ENCODE results near the genes SLFN11, SLFN12 and TBC1D3G.

- PRO-cap, result no peak
Observed at GRCh38 chr17:35017246-35017950, 37.1 kb downstream of the LIG3 start.

- PRO-cap, result no peak
Observed at GRCh38 chr17:35038642-35038964, 24.9 kb downstream of the RFFL start.

DNA sequence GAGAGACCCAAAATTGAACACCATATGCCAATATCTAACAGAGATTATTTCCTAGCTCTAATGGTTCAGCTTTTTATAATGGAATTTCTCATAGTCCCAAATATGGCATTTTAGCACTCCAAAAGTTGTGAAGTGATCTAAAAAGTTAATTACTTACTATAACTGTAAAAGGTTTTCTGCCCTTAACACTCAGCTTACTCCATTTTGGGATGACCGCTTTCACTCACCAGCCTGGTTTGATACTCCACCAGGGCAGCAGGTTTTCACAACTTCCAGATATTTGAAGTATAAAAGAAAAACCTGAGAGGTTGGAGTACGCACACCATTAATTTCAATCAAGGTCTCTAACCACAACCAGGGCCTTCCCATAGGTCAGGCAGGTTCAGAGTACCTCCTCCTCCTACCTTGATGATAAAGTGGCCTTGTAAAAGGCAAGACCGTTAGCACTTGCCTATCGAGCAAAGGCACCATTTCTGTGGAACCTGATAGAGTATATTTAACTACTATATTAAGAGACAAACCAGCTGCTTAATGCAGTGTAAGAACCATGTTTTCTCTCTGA is 3.5 kb downstream of the RFFL start:
- PRO-cap, result no peak

- PRO-cap, result bidirectional peak, plus-strand start at chr17:35373841, minus-strand start at chr17:35373620; unidirectional peak, plus-strand start at chr17:35374050
Observed at GRCh38 chr17:35373395-35374178, at the start of gene SLFN11. SLFN11 (minus strand) TSS chr17:35373621.

GRCh38 chr17:35432132-35432789 is at the start of gene SLFN12:
SLFN12 (minus strand) TSS chr17:35432500.
- PRO-cap, result unidirectional peak, plus-strand start at chr17:35432748

- PRO-cap, result no peak
Observed at GRCh38 chr17:35725993-35726677, 5.3 kb upstream of the RASL10B start.

DNA sequence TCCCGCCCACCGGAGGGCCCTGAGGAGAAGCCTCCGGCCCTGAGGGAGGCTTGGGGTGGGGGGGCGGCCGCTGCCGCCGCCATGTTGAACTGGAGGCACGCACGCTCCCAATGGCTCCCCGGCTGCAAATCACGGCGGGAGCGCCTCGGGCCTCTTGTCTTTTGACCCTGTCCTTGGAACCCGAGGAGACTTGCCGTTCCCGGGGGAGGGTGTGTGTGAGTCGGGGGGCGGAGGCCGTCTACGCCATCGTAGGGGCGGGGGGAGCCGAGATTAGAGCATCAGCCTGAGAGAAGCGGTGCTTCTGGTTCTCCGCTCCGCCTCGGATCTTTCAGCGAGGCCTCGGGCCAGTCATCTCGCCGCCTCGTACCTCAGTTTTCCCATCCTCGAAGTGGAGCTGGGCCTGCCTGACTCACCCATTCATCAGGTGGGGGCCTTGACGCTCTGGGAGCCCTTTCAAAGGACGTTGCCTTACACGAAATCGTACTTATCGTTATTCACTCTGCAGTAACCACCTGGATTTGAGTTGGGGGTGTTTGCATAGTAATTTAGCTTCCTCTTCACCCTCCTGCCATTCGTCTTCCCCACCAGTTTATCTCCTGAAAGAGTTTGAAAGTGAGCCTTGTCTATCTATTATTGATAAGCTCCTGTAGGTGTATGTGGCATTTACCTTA is 491 bp downstream of the TAF15 start:
- PRO-cap, result unidirectional peak, plus-strand start at position 82 of the sequence; unidirectional peak, plus-strand start at position 278 of the sequence

GRCh38 chr17:35843836-35845107 is 24.4 kb downstream of the HEATR9 start:
- PRO-cap, result no peak

DNA sequence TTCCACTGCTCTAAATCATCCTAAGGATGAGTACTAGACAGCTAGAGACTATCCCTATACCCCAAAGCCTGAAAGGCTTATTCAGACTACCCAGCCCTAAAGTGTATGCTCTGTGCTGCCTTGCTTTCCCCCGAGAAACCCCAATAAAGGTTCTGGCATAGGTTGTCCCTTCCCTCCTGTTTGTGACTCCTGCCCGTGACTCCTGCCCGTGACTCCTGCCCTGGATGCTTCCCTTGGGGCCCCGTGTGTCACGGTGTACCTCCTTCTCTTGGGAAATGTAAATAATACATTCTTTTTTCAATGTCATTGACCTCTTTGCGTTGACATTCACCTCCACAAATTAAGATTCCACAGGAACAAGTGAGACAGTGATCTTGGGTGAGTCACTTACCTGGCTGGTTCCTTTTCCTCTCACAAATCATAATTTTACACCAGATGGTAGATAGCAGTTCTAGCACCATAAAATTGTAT is 682 bp downstream of the CCL15 start:
- PRO-cap, result no peak

- PRO-cap, result no peak
Observed at GRCh38 chr17:36085917-36086116, 4.1 kb downstream of the CCL3 start.

GRCh38 chr17:36323638-36323955 is at the start of gene TBC1D3G:
TBC1D3G (plus strand) TSS chr17:36323884.
- PRO-cap, result no peak

DNA sequence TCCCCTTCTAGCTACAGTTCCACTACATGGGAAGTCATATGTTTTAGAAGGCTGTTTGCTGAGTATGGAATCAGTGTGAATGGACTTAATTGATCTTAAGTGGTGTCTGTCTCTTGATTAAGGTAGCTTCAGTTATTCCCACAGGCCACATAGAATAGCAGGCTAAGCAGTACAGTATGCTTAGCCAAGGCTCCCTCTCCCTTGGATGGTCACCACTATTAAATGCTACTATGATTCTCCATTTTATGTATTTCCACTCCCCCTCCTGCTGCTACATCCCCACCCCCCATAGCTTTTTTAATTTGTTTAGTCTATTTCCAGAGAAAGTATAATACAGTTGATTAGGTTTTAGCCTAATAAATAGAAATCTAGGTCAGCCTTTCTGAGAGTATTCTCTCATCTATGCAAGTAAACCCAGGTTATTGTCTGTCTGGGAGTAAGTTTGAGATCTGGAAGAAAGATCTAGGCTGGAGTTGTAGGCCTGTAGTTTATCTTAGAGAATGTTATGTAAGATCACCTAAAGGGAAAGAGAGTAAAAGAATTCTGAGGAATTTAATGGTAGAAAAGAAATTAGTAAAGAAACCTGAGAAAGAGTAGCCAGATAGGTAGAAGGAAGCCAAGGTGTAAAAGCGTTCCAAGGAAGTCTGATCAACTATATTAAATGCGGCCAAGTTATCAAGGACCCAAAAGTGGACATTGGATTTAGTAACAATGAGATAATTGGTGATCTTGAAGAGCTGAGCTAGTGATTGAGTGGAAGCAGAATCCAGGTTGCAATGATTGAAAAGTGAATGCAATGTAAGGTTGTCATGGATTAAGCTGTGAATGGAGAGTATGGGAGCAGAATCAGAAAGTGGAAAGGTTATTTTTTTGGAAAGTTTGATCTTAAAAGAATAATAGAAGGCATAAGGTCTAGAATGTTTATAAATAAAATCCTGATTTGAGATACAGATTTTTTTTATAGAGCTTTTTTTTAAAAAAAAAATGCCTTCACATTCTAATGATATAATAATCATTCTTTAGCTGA is 20.1 kb downstream of the GGNBP2 start:
- PRO-cap, result no peak

- PRO-cap, result no peak
Observed at GRCh38 chr17:36600936-36601288, 471 bp upstream of the MRM1 start.

GRCh38 chr17:37097634-37098107 is 148.9 kb downstream of the AATF start:
- PRO-cap, result no peak

DNA sequence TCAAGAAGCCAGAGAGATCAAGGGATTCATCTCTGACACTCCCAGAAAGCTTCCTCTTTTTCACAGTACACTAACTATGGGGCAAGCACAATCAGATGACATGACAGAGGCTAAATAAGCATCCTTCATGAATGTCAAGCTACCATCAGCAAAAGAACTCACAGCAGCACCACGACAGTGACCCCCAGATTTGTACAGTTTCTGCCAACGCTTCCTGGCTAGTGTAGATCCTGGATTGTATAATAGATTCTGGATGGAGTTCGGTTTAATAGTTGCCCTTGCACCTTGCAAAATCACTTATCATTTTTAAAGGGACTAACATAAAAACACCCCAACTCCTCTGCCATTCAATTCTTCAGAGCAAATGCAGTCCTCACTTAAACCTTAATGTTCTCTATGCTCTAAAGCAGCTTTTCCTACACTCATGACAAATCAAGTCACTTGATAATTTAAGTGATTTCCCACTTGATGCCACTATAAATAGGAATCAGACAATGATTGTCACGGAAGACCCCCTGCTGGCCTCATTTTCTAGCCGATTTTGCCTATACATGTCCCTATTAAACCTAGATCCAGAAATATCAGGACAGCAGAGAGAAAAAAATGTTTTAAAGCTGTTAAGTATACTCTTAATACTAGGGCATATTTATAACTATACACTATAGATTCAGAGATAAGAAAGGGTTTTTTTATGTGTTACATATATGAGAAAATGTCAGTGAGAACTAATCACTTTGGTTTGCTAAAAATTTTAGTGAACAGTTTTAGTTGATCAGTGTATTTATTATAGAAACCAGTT is 178.1 kb upstream of the C17orf78 start:
- PRO-cap, result no peak

- PRO-cap, result no peak
Observed at GRCh38 chr17:37359820-37360386, 15.9 kb upstream of the C17orf78 start.

DNA sequence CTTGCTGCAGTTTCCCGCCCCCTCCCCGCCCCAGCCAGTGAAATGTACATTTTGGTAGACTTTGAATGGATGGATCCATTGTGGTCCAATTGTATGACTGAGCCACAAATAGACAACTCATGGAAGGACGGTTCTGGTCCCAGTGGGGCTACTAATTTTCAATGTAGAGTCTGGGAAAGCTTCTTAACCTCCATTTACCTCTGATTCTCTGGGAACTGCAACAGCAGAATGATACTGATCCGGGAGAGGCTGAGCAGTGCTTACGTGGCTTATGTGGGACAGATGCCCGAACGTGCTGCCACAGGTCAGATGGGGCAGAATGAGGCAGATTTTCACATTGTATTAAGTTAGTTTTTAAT is 11.2 kb downstream of the DUSP14 start:
- PRO-cap, result no peak

- PRO-cap, result no peak
Observed at GRCh38 chr17:37608038-37608319, 1.2 kb downstream of the SYNRG start.

DNA sequence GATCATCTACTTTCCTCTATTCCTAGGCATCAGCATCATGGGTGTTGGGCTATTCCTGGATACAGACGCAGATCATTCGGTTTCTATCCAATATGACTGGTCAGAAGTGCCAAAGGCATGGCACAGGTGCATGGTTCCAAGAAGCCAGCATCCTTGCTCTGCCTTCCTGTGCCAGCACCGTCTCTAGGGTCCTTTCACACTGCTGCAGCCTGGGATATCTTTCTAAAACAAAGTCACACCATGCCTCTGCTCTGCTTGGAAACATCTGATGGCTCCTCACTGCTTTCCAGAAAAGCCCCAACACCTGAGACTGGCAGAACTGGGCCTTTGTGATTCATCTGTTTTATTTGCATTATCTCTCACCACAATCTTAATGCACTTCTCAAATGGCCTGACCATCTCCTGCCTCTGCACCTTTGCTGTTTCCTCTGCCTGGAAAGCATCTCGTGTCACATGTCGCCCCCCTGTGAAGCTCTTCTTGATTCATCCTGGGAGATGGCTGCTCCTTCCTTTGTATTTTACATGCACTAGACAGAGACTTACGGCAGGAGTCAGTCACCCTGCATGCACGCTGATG is 30.1 kb downstream of the HNF1B start:
- PRO-cap, result no peak

- PRO-cap, result no peak
Observed at GRCh38 chr17:38331000-38331424, 12.7 kb downstream of the GPR179 start.